Aorta (tissue), 1 donor: ENCODE data around the gene TXNDC11.

GRCh38 chr16:9122618-9123301, 31.3 kb downstream of the HAPSTR1 start:
- PRO-cap: no peak

DNA sequence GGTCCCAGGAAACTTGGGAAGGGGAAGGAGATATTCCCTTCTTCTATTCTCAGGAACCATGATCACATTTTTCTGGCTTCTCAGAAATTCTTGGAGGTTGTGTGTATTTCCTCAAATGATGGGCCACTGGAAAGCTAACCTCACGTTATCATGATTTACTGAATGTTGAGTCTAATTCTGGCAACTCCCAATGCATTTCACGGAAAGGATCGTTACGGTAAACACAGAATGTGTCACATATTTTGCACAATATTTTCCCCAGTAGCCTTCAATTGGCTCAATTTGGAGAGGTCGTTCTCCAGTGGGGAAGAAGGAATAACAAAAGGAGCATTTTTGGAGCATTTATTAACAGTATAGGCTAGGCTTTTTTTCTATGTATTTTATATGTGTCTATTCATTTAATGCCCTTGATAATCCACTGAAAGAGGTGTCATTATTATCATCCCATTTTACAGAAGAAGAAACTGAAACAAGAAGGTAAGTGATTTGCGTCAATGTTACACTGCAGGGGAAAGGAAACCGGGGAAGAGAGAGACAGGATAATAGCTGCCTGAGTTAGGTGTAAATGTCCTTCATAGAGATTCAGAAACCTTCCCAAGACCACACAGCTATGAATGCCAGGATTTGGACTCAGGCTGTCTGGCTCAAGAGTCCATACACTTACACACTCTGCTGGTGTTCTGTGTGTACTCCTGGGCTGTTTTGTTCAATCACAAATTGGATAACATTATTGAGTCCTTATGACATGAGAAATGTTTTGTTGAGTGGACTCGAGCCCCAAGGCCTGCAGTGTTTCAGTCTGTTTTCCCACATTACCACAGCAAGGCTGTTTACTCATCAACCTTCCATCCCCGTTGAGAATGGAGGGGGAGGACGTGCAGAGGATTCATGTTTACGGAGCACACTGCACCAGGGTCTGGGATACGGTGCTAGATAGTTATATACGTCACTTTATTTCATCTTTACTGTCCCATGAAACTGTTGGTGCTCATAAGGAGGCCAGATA, 450.6 kb downstream of the HAPSTR1 start:
- PRO-cap: no peak

GRCh38 chr16:10578328-10579394, 1.7 kb downstream of the EMP2 start:
- PRO-cap: unidirectional peak, plus-strand start at chr16:10578707

DNA sequence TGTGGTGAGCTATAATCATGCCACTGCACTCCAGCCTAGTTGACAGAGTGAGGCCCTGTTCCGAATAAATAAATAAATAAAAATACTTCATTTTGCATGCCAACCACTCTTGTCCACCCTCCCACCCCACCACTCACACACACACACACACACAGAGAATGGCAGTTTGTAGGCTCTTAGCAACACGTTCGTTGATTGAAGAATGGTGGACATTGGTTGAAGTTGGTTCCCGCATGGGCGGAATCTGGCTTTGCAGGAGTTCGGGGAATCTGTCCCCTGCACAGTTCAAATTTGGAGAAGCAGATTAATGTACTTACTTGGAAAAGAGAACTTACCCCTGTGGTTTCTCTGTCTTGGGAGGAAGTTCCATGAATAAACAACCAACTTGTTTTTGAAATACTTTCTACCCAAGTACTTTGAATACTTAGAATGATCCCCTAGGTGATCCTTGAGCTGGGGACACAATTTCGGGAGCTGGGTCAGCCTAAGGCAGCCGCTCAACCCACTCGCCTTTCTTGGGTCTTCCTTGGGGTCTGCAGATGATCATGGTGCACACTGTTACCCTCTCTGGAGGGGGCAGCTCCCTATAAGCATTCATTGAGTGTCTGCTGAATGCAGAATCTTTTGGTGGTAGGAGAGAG, 28.1 kb upstream of the TVP23A start:
- PRO-cap: no peak

DNA sequence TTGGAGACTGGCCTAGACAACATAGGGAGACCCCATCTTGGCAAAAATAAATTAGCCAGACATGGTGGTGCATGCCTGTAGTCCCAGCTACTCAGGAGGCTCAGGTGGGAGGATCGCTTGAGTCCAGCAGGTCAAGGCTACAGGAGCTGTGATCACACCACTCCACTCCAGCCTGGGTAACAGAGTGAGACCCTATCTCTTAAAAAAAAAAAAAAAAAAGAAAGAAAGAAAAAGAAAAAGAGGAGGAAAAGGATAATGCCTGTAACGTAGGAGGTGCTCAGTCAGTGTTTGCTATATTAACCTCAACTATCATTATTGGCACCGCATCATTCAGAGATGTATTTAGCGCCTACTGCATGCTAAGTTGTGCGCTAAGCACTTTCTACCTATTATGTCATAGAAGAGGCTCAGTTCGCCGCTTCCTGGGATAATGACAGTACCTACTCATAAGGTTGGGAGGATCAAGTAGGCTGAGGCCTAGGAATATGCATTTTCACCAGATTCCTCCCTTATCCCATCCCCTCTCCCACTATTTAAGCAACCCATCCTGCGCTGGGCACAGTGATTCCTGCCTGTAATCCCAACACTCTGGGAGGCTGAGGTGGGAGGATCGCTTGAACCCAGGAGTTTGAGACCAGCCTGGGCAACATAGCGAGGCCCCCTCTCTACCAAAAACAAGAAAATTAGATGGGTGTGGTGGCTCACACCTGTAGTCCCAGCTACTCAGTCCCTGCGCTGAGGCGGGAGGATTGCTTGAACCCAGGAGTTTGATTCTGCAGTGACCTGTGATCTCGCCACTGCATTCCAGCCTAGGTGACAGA, 4.8 kb downstream of the SOCS1 start:
- PRO-cap: no peak

- PRO-cap: no peak
These were observed 805 bp downstream of the SOCS1 start for GRCh38 chr16:11255196-11255601.

GRCh38 chr16:11297141-11297493, 16.0 kb upstream of the PRM1 start:
- PRO-cap: no peak

GRCh38 chr16:11311102-11311661, 30.1 kb upstream of the PRM1 start:
- PRO-cap: no peak

- PRO-cap: no peak
These were observed 17.5 kb upstream of the RMI2 start for GRCh38 chr16:11327811-11328047.

DNA sequence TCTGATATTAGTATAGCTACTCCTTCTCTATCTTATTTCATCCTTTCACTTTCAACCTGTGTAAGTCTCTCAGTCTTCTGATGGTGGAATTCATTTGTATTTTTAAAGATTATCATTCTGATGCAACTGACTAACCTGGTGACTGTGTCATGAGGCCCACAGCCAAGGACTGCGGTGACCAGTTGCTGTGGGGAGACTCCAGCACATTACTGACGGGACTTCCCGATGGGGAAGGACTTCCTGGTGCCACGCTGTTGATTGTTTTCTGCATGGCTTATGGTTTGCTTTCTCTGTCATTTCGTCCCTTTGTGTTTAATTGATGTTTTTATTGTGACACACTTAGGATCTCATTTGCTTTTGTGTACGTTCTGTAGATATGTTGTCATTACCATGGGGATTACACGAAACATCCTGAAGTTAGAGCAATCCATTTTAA, 34.2 kb downstream of the RMI2 start:
- PRO-cap: no peak

DNA sequence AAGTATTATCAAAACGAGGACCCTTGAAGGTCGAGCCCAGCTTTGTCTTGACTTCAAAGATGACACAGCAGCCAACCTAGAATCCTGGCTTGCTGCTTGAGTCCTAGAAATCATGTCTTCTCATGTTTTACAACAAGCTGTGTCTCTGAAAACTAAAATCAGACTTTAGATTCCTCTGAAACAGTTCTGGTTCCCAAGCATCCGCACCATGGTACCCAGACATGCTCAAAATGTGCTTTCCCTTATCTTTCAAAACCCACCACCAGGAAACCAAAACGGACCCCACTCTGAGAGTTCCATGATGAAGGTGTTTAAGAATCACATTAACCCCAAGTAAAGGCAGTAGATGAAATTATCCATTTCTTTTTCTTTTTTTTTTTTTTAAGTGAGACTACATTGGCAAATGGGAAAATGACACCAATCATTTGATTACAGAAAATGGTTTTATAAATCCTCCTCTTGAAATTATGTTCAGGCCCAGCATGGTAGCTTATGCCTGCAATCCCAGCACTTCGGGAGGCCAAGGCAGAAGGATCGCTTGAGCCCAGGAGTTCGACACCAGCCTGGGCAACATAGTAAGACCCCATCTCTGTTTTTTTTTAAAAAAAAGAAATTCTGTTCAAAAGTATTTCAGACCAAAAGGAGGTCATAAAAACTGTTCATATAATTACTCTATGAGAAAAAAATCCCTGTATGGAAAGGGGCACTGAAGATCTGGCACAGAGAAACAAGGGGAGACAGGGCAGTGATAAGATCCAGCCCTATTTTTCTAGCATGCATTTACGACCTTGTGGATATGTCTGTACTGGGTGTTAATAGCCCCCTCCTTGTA, 21.4 kb upstream of the ENSG00000188897 start:
- PRO-cap: no peak

GRCh38 chr16:11550697-11551100, 23.7 kb upstream of the ENSG00000188897 start:
- PRO-cap: no peak

- PRO-cap: no peak
These were observed 5.2 kb downstream of the LITAF start for GRCh38 chr16:11581346-11582166.

DNA sequence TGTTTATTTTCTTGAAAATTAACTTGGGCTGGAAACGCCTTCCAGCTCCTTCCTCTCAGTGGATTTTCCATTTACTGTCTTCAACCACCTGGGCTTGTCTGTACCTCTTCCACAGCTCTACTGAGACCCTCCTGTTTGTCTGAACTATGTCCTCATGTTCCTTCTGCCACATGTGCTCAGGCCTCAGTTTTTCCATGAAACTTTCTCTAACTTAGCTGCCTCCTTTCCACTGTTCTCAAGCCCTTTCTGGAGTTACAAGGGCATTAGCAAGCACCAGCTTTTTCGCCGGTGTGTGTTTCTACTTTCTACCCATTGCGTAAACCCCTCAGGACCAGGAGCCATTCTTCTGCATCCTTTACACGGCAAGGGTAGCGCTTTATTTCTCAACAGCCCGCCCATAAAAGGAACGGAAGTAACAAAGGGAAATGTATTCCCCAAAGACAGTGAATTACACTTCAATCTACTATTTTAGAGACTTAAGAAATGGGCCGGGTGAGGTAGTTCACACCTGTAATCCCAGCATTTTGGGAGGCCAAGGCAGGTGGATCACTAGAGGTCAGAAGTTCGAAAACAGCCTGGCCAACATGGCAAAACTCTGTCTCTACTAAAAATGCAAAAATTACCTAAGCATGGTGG, 2.2 kb downstream of the LITAF start:
- PRO-cap: no peak

- PRO-cap: no peak
These were observed 1.4 kb downstream of the SNN start for GRCh38 chr16:11669533-11670166.

DNA sequence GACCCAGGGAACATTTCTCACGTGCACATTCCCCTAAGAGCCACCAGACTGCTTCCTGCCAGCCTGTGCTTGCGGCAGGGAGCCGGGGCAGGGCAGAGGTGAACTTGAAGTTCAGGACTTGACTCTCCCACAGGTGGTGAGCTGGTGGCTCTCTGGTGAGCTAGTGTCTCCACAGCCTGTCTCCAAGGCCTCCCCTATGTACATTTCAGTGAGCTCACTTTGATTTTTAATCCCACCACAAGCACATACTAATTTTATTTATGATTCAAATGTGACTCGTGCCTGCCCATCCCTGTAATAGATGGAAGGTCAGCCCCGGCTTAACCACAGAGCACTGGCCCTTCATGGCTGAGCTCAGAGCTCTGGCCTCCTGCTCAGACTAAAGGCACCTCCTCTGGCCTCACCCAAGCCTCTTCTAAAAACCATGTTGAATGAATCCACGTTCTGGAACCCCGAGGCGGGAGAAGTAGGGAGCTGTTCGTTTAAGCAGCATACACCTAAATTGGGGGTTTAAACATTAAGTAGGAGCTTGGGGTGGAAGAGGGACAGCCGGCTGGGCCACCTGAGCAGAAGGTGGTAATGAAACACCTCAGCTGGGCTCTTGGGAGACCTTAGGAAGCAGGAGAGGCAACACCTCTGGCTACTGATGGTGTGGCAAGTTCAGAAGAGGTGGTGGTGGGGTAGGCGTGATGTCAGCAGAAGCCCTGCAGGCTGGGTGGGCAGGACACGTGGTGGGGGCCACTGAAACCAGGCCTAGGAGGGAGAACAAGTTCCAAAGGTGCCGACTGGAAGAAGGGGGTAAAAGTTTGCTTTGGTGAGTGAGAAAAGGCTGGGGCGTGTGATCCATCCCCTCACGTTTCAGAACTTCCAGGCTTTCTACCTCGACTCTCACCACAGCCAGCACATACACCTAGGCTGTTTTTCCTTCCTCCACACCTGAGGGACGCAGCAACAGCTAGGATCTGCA, 9.5 kb downstream of the SNN start:
- PRO-cap: no peak

DNA sequence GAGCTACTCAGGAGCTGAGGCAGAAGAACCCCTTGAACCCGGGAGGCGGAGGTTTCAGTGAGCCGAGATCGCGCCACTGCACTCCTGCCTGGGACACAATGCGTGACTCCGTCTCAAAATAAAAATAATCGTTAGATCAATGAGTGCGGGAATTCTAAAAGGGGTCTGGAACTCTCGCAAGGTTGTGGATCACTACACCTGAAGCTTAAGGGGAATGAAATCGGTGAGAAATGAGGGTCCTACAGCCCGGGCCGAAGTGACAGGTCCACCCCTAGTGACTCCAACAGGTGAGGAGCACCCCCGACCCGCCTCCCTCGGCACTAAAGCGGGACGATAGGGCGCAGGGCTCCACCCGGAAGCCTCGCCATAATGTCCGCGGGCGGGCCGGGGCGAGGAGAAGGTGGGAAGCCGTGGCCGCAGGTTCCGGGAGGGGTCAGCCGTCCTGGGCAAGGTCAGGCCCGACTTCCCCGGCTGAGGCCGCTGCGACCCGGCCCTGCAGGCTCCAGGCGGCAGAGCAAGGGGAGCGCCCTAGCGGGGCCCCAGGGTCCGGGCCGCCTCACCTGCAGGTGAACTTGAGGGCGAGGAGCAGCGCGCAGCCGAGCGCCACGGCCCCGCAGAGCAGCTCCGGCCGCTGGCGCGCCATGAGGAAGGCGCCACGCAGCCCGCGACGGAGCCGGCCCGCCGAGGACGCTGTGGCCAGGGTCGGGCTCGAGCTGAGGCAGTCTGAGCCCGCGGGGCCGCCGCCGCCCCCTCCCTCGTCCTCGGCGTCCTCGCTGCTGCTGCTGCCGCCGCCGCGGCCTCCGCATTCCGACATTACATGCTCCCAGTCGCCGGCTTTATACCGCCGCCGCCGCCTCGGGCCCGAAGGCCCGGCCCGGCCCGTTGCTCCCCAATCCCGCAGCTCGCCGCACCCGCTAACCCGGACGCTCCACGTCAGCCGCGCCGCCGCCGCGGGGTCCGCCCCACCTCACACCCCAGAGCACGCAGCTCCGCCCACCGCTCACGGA, at the start of gene TXNDC11:
TSS of gene TXNDC11 (minus strand) at position 941 of the 1,007 bp plus-strand sequence.
- PRO-cap: bidirectional peak, plus-strand start outside the sequence, minus-strand start at position 809 of the sequence

DNA sequence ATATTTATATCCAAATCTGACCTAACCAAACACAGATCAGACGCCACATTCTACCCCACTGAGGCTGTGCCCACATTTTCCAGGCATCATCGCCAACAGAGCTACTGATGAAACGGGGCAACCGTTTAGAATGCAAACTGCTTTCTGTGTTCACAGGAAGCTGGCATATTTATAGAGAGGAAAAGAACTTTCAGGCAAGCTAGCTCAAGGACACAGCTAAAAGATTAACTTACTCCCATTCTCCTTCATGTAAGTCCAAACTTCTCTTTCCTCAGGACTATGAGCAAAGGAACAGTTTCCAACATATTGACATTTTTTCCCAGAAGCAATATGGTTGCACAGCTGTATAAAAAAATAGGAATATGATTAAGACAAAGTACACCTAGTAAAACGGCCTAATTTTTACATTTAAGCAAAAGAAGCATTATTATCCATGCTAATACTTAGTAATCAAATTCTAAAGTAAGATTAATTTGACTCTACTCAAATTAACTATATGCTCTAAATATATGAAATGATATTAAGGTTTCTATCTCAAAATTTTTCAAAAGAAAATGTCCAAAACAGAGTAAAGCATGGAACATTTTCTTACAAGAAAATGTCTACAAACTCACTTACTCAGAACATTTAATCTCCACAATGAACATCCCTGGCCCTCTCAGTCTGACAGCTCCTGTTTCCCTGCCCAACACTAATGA, 15.7 kb upstream of the TXNDC11 start:
- PRO-cap: no peak

- PRO-cap: no peak
These were observed 11.7 kb downstream of the RSL1D1 start for GRCh38 chr16:11839387-11840213.

GRCh38 chr16:12091564-12092064, 115.1 kb downstream of the SNX29 start:
- PRO-cap: no peak